Metastatic Liver Carcinoma in the Adrenal Gland (tissue), 2 donors: ENCODE measurements around a stretch of chr1.

DNA sequence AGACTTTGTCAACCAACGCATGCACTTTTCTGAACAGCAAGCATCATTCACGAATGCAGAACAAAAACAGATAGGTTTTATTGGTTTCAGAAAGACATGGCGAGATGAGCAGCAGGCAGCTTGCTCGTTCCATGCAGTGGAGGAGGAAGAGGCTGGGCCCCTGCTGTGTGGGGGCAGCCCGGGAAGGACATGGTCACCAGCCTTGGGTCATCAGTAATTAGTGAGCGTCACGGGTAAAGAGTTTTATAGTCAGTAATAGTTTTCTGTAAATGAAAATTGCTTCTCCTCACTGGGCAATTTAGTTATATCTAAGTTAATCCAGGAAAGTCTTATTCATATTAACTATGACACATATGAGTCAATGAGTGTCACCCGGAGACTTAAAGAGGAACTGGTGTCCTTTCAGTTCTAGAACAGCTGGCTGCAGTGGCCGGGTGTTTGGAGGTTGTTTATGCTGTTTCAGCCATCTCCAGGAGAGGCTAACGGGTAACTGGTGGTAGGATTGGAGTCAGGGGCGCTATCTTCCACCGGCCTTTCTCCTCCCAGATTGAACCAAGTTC lies 34.8 kb upstream of the SLC45A1 start:
- PRO-cap, 2 experiments: no peak in any of the 2 experiments

- PRO-cap, 2 experiments: no peak in any of the 2 experiments
Measured at GRCh38 chr1:8347610-8348149, 29.8 kb downstream of the SLC45A1 start.

DNA sequence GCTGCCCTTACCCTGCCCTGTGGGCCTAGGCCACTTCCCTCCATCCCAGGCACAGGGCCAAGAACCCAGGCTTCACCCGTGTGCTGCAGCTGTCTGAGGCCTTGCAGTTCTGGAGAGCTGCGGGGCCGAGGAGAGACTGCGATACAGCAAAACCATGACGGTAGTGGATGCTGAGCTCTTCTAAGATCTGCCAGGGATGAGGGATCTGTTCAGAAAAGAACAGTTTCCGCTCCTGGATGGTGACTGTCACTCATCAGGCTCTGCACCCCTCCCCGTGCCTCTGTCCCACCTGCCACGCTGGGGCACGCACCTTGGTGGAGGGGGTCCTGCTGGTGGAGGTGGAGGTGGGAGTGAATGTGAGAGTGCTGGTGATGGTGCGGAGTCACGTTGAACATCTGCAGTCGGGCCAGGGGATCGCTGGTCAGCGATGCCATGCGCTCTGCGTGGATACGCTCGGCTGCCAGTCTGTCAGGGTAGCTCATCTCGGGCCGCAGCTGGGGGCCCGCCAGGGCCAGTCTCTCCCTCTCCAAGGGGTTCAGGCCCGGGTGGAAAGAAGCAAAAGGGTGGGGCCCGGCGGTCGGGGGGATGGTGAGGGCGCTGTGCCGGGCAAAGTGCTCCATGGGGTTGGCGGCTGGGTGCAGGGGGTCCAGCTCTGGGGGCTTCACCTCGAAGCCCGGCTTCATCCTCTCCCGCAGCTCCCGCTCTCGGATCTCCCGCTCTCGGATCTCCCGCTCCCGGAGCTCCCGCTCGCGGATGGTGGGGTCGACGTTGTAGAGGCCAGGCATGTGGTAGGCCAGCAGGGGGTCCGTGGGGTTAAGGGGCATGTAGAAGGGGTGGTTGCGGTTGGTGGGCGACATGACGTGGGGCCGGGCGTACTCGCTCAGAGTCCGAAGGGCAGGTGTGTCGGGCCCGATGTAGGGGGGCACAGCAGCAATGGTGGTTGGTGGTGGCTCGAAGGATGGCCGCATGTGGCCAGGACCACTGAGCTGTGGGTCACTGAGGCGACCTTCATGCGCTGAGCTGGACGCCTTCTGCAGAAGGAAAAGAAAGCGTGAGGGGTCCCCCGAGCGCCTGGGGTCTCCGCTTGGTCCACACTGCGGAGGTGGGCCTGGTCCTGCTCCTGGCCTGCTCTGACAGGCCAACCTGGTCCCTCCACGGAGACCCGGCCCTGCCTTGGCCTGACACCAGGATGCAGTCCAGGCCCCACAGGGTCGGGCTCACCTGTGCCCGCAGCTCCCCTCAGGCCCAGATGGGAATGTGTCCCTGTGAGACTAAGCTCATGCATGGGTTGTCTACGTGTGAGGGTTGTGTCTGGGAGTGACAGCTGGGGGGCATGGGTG lies 40.4 kb downstream of the SLC45A1 start:
- PRO-cap, 2 experiments: no peak in any of the 2 experiments

- PRO-cap, 2 experiments: no peak in any of the 2 experiments
Measured at GRCh38 chr1:8430293-8431080, 112.6 kb downstream of the SLC45A1 start.

DNA sequence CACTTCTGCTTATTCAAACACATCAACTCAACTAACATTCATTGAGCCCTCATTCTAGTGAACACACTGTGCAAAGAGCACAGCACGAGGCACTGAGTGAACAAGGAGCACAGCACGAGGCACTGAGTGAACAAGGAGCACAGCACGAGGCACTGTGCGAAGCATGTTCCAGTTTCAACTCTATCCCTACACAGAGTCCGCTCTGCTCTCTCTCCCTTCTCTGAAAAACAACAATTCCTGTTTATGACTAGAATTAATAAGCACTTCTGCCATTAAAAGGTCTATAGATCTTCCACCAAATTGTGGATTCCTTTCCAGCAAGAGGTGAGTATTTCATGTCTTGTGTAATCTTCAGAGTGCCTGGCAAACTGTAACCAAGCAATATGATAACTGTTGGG lies 114.4 kb downstream of the SLC45A1 start:
- PRO-cap, 2 experiments: no peak in any of the 2 experiments

DNA sequence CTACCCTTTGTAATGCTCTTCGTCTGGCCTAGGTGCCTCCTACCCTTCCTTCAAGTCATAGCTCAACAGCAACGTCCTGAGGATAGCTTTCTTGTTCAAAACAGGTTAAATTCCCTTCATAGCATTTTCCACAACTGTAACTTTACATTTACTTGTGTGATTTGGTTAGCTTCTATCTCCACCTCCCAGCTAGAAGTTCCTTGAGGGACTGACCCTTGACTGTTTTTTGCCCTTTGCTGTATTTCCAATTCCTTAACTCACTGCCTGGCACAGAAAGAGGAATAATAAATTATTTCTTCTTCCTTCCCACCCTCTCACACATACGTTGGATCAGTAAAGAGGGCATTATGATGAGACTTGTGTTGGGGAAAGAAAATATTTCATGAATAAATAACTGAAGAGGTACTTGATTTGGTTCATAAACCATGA lies 152.3 kb downstream of the RERE start:
- PRO-cap, 2 experiments: no peak in any of the 2 experiments

- PRO-cap, 2 experiments: no peak in any of the 2 experiments
Measured at GRCh38 chr1:8734704-8735538, 82.5 kb downstream of the RERE start.

GRCh38 chr1:8848693-8849244 lies 29.7 kb downstream of the ENO1 start:
- PRO-cap, 2 experiments: peak in 2 of 2 experiments; most common minus-strand start chr1:8848782 (in 1)

DNA sequence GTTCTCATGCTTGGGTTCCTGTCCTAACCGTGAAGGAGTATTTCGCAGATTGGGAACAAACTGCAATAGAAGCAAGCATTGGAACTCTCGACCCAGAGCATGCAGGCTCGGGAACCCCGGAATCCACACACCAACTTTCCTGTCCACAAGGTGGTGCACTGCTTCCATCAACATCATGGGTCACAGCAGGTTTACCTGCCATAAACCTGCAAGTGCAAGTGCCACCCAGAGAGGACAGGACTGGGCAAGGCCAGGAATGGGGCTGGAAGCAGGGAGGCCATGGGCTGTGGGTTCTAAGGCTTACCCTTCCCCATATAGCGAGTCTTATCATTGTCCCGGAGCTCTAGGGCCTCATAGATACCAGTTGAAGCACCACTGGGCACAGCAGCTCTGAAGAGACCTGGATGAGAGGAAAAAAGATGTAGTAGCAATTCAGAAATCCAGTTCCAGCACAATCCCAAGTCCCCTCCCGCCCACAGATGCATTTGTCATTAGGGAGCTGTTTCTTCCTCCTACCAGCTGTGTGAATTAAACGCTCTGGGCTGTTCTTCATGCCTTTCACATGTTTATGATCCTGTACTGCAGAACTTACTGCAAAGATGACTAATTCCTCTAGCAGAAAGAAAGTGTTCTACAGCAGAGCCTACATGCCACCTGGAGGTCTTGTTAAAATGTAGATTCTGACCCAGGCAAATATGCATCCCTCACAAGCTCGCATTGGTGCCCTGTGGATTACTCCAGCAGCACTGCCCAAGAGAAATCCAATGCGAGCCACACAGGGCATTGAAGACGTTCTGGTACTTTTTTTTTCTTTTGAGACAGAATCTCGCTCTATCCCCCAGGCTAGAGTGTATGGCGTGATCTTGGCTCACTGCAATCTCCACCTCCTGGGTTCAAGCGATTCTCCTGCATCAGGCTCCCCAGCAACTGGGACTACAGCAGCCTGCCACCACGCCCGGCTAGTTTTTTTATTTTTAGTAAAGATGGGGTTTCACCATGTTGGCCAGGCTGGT lies 6.6 kb downstream of the ENO1 start:
- PRO-cap, 2 experiments: no peak in any of the 2 experiments

DNA sequence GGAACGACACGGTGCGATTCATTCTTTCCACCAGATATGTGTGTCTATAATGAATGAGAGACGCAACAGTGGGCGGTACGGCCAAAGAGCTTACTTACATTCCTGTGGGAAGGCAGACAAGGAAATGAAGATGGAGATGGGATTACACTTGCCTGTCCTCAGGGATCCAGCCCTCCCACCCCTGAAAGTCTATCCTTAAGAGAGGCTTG lies 31.4 kb downstream of the CA6 start:
- PRO-cap, 2 experiments: no peak in any of the 2 experiments

- PRO-cap, 2 experiments: no peak in any of the 2 experiments
Measured at GRCh38 chr1:9066787-9067614, 2.4 kb downstream of the SLC2A5 start.

GRCh38 chr1:9072055-9072476 lies 2.6 kb upstream of the SLC2A5 start:
- PRO-cap, 2 experiments: no peak in any of the 2 experiments

- PRO-cap, 2 experiments: no peak in any of the 2 experiments
Measured at GRCh38 chr1:9305412-9306379, 13.0 kb downstream of the SPSB1 start.

- PRO-cap, 2 experiments: no peak in any of the 2 experiments
Measured at GRCh38 chr1:9308750-9309108, 16.0 kb downstream of the SPSB1 start.

DNA sequence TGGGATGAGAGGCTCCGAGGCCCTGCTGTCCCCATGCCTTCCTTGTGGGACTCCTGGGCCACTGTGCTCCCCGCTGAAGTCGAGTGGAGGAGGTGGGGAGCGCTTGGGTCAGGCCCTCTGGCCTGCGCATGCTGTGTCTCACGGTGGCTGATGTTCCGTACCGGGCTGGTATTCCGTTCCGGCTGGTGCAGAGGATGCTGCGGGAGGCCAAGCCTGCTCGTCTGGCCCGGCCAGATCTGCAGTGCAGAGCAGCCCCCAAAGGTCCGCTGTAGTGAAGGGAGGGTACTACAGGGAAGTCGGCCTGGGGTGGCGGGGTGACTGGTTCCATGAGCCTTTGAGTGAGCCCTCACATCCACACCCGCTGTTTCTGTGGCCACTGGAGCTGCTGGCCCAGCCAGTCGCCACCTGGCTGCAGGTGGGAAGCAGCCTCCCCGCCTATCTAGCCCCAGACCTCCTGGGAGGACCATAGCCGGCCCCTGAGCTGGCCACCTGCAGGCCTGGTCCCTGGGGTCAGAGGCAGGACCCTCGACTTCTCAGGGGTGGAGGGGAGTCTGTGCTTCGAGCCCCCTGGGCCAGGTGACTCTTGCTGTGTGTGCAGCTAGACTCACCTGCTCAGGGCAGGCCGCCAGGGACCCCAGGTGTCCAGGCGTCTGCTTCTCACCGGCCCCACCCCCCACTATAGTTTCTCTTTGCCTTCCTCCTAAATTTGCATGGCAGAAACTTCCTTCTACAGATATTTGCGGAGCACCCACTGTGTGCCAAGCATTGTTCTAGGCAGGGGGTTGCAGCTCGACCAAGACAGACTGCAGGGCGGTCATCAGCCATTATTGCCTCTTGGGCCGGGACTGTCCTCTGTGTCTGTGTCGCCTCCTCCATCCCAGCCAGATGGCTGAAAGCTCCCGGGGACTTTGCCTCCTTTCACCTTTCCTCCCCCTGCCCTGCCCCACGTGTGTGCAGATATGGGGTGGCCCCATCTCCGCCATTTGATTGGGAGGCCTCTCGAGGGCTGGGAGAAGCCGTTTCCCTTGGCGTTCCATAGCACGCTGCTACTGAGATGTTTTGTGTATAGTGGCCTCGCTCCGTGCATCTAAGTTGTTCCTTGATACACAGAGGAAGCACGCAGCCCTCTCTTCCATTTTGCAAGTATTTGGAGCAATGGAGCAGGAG lies 27.2 kb downstream of the SPSB1 start:
- PRO-cap, 2 experiments: no peak in any of the 2 experiments

DNA sequence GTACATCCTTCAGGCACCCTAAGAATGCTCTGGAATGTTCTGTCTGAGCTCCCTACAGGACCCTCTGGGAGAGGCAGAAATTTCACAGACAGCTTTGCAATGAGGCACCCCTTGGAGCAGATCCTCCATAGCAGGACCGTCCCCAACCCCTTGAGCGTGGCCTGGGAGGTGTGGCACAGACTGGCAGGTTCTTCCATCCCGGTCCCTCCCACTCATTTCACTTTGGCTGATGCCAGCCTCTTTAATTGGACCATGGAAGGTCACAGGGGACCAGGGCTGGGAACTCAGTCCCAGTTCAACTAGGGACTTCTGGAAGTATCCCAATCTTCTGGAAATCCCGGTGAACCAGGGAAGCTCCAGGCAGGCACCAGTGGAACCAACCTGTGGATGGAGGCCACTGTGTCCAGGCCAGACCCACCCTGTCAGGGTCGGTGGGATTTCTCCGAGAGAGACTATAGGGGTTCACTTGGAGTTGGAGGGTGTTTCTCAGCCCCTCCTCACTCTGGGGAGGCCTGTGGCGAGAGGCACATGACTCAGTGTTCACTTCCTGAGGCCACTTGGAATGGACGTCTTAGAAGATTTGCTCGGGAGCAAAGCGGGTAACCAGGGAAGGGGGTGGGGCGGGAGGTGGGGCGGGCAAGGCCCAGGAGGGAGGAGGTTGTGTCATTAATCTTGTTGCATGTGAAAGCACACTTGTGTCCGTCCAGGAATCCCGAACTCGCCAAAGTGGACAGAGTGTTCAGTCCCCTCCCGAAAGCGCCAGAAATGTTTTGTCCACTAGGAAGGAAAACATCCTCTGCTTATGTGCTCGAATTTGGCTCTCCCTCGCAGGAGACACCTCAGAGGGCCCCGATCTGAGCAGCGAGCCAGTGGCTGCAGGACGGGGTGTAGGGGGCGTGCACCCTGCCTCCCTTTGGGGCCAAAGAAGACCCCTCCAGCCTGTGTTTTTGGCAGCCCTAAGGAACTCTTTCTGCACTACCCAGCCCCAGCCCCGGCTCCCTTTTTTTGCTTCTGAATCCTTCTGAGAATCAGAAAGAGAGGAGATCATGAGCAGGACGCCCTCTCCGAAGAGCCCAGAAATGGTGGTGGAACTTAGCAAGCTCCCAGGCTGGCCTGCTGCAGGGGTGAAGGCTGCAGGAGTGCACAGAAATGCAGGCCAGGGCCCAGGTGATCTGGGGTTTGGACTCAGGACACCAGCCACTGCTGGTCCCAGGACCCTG lies 84.1 kb downstream of the SPSB1 start:
- PRO-cap, 2 experiments: no peak in any of the 2 experiments

GRCh38 chr1:9406033-9406492 lies 113.4 kb downstream of the SPSB1 start:
- PRO-cap, 2 experiments: no peak in any of the 2 experiments

DNA sequence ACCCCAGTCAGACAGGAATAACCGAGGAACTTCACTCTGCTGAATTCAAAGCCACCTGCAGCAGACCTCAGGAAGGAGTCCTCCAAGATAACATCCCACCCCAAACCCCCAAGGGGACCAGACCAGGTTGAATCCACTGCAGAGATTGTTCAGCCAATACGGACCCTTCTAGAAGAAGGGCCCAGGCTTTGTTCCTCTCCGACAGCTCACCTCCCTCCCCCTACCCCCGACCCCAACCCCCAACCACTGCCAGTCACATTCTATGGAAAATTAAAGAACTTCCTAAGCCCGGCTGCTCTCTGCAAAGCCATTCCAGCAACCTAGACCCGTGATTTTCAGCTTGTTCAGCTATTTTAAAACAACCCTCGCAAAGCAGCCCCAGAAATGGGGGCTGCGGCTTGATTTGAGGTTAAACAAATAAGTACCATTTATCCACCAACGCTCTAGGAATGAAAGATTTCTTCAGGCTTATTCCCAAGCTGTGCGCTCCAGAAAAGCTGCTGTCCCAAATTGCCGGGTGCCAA lies 117.3 kb upstream of the SLC25A33 start:
- PRO-cap, 2 experiments: no peak in any of the 2 experiments

DNA sequence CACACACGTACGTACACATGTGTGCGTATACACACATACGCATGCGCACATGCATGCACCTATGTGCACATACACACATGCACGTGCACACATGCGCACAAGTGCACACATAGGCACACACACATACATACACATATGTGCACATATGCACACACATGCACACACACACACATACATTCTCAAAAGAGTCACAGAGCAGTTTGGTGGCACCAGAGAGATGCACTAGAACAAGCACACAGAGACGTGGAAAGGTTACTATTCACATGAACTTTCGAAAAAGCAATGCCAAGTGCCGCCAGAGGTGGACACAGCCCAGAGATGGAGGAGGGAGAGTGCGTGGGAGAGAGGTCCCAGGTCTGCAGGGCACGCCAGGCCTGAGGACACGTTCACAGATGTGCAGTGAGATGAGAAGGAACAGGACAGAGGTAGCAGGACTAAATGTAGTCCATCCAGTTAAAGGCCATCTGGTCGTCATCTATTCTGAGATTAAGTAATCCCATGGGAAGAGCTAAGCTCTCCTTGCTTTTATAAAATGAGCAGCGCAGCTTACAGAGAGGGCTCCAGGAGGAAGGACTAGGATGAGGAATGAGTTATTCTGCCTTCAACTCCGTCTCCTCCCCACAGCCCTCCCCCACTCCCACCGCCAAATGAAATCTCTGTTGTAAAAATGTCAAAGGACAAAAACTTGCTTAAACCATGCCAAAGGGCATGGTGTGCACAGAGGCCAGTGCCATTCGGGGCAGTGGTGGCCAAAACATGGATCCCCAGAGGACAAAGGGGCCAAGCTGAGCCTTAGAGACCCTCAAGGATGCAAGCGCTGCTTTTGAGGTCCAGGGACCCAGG lies 85.5 kb upstream of the SLC25A33 start:
- PRO-cap, 2 experiments: peak in 1 of 2 experiments; most common plus-strand start position 720 of the sequence (in 1); most common minus-strand start position 587 of the sequence (in 1)

- PRO-cap, 2 experiments: no peak in any of the 2 experiments
Measured at GRCh38 chr1:9482834-9483441, 56.3 kb upstream of the SLC25A33 start.